OVCAR3 (cell line): ENCODE measurements around a stretch of chr22.

DNA sequence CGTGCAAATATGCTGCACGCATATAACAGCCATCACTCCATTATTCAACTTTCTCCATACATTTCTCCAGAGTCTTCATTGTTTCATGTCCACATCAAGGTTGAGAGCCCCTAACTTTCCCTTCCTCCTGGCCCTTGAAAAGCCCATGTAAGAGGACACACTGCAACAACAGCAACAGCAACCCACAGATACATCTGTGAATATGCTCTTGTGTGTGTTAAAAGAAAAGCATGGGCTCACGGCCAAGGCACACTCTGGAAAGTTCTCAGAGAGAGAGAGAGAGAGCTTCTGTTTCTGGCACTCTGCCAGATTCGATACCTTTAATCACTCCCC is 34.0 kb upstream of the MPPED1 start:
- RRBS, result no CpG with 5 or more reads among the region's 4 CpGs

DNA sequence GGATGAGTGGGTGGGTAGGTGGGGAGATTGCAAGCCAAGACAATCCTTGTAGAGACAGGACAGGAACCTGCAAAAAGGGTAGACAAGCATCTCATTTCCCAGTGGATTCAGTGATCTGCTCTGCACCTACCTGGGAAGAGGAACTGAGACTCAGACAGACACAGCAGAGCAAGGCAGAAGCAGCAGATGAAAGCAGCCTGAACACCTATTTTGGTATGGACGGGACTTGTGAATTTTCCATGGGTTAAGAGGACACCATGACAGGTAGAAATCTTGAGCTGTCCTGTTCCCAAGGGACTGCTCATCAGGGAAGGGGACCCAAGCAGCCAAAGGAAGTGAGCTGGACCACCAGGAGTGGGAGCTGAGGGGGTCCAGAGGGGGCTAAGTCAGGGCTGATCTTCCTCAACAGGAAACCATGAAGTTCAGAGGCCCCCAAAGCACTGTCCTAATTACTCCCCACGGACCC is 67.8 kb downstream of the EFCAB6 start:
- RRBS, result no CpG with 5 or more reads among the region's 2 CpGs

DNA sequence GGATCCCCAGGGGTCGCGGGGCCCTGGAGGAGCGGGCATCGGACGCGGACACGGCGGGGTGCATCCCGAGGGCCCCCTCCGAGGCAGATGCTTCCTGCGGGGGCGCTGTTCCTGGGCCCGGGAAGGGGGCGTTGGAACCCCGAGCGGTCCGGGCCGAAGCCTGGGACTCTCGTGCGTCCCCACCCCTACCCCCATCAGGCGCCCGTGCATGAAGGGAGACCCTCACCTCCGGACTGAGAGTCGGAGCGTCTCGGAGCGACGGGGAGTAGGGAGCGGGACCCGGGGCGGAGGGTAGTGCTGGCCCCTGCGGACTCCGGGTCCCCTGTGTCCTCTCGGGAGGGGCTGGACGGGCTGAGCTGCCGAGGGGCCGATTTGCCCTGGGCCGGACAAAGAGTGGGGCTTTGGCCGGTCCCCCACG is 568 bp downstream of the PNPLA3 start:
- RRBS, result 8% methylated on average over 22 of the region's 40 CpGs

- RRBS, result no CpG with 5 or more reads among the region's 16 CpGs
Measured at GRCh38 chr22:44068849-44069358, 44.8 kb downstream of the PARVB start.

- RRBS, result no CpG with 5 or more reads among the region's 19 CpGs
Measured at GRCh38 chr22:44086039-44086818, 62.1 kb downstream of the PARVB start.

DNA sequence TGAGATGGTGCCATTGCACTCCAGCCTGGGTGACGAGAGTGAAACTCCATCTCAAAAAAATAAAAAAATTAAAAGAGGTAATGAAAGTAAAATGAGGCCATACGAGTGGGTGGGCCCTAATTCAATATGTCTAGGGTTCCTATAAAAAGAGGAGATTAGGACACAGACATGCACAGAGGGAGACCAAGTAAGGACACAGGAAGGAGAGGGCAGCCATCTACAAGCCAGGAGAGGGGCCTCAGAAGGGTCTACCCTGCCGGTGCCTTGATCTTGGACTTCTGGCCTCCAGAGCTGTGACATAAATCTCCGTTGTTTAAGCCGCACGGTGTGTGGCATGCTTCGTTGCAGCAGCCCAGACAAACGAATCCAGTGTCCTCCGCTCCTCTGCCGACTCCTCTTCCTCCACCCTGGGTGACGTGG is 51.7 kb upstream of the PARVG start:
- RRBS, result no CpG with 5 or more reads among the region's 11 CpGs

DNA sequence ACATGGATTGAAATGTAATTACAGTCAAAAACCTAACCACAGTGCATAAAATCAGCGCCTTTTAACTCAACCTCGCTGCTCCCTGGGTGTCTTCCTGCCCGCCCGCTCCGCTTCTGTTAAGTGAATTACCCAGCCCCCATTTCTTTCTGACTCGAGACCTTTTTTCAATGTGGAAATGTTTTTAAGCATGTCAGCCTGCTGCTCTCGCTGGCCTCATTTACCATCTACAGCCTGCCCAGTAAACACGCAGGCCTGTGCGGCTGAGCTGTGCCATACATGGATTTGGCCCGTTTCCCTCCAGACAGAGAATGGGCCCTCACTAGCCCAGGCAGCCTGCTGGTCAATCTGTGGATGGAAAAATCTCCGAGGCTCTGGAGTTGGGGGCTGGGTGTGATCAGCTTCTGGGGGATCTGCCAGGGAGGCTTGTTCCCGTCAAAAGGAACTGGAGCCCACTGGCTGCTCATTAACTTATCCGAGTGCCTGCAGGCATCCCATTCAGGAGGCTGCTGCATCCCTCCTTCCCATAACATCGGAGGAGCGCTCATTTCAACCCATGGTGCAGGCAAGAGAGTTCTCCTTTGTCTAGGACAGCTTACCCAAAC is 32.6 kb upstream of the PARVG start:
- RRBS, result no CpG with 5 or more reads among the region's 15 CpGs

GRCh38 chr22:44168667-44169113 is 12.0 kb upstream of the PARVG start:
- RRBS, result no CpG with 5 or more reads among the region's 15 CpGs

DNA sequence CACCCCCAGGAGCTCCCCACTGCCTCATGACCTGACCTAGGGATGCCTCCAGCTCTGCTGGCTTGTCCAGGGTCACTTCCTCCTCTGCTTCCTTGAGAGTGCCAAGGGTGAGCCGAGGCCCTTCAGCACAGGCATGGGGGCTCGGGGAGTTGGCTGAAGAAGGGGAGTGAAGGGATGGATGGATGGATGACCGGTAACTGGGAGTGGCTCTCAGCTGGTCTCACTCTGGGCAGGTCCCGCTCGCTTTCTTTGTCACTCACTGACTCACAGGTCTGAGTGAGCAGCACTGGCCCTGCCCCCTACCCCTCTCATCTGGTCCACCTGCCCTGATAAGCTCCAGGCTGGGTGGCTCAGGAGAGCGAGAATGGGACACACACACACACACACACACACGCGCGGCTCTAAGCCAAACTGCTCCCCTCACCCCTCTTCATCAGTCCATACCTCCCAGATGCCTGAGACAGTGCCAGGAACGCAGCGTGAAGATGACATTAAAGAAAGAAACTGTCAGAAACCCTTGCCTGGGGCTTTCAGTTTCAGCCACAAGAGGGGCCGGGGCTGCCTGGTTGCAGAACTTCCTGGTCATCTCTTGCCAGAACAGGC is 16.4 kb upstream of the SHISAL1 start:
- RRBS, result no CpG with 5 or more reads among the region's 12 CpGs

DNA sequence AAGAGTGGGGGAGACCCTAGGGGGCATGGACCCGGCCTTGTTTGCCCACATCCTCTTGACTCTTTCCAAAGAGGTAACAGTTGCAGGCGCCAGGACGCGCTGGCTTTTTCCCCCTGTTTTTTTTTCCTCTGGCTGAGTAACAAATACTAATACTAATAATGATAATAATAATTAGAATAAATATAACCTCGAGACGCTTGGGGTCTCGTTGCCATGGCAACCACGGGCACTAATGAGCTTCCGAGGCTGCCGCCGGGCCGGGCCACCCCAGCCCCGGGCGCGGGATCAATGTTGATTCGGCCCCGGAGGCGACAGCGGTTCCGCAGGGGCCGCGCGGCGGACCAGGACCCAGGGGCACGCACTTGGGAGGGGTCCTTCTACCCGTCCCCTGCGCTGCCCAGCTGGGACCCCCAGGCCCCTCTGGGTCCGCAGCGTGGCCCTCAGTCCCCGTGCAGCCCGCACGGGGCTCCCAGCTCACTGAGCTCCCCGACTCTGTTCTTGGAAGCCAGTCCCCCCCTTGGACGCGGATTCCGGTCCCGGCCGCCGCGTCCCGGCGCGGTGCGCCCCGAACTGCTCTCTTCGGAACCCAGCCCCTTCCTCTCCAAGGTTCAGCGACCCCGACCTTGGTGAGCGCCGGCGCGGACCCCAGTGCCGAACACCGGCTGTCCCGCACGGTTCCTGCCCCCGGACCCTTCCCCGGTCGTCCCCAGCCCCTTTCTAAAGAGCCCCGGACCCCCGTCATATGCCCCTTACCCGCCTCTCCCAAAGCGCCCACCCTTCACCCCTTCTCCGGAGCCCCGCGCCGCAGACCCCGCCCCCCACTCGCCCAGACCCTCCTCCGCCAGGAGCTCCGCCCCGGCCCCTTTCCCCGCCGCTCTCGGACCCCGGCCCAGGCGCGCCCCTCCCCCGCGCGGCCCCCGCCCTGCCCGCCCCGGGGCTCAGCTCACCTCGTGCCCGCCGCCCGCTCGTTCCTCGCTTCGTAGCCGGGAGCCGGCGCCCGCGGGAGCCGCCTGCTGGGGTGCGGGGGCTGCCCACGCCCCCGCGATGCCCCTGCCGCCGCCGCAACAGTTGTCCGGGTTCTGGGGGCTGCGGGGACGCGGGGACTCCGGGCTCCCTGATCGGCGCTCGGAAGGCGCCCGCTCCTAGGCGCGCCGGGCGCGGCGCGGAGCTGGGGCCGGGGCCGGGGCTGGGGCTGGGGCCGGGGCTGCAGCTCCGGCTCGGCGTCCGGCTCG is 18.2 kb upstream of the SHISAL1 start:
- RRBS, result 8% methylated on average over 60 of the region's 129 CpGs

DNA sequence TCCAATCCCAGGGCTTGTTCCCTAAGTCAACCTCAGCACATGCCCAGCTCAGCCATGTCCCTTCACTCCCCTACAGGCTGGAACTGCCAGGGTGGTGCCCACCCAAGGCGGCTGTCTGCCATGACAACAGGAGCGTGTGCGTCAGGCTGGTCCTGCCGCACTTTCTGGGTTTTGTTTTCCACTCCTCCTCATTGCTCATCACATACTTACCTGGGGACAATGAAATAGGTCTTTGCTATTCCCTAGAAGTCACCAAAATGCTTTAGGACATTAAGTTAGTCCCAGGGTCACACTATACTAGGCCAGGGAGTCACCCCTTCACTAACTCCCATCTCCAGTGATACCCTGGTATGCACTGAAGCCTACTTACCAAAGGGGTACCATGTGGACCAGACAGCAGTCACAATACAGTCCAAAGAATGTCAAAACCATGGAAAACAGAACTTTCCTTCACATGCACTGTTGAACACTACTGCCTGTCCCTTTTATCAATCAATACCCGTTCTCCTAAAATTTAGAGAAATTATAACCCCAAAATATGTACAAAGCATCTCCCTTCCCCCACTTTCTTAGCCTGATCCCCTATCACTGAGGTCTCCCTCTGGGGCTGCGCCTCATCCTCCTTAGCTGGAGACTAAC is 4.2 kb downstream of the RTL6 start:
- RRBS, result no CpG with 5 or more reads among the region's 6 CpGs

GRCh38 chr22:44524167-44524422 is 26.1 kb upstream of the RTL6 start:
- RRBS, result no CpG with 5 or more reads among the region's 3 CpGs

DNA sequence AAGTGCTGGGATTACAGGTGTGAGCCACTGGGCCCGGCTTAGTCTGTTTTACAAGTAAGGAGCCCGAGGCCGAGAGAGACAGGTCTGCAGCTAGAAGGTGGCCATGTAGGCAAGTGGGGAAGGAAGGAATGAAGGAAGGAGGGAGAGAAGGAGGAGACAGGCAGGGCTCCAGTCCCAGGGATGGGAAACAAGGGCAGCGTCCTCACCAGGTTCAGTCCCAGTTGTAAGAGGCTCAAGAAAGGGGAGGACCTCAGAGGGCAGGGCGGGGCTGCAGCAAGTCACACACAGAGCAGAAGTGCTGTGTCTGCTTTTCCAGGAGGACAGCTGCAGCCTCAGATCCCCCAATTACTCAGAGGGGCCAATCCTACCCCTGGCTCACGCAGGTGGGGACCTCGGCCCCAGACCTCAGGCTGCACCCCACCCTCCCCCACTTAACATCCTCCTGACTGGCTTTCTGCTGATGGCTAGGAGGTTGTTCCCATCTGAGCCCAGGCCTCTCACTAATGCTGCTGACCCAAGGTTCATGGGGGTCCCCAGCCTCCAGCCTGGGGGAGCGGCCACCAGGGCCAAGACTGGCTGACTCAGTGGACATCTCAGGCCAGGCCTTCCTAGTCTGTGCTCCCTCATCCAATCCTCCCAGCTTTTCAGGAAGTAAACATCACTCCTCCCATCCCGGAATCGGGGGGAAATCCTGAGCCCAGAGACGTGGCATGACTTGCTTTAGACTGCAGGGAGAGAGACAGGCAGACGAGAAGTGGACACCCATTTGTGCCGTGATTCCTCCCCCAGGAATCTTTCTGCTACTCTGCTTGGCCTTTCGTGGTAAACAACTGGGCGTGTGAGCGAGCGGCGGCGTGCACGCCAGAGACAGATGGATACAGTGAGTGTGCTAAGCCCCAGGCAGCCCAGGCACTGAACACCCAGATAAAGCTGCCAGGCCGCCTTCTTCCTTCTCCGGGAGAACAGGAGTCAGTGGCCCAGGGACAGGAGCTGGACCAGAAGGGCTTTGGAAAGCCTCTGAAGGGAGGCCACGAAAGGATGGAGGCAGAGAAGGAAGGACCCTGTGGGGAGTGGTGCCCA is 53.4 kb upstream of the PRR5 start:
- RRBS, result no CpG with 5 or more reads among the region's 23 CpGs

- RRBS, result under 1% methylated on average over 5 of the region's 26 CpGs
Measured at GRCh38 chr22:44684410-44685273, 17.4 kb upstream of the PRR5 start.

- RRBS, result 88% methylated on average over 5 of the region's 11 CpGs
Measured at GRCh38 chr22:44698549-44698892, 3.5 kb upstream of the PRR5 start.

DNA sequence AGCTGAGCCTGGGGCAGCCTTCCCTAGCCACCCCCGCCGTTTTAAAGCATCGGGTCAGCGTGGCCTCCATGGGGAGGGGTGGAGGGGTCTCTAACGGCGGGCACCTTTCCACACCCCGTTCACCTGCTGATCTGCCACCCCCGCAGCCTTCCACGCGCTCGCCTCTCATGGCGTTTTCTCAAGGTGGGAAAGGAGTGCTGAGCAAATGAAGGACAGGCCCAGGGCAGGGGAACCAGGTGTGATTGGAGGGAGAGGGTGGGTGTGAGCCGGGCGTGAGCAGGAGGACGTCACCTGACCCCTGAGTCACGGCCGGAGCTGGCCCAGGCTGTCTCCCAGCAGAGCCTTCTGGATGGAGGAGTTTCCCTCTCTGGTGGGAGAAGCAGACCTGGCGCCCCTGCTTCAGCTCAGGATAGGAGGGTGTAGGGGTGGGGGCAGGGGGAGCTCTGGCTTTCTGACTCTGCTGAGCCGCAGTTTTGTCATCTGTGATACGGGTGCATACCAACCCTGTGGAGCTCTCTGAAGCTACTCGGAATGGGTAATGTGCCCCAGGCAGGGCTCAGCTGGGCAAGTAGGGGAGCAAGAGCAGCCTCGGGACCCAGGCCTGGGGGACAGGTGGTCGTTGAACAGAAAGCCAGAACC is 14.0 kb upstream of the ARHGAP8 start:
- RRBS, result no CpG with 5 or more reads among the region's 23 CpGs

GRCh38 chr22:45007618-45008189 is 2.1 kb downstream of the PHF21B start:
- RRBS, result 4% methylated on average over 15 of the region's 55 CpGs

- RRBS, result no CpG with 5 or more reads among the region's 17 CpGs
Measured at GRCh38 chr22:45210855-45211581, 29.7 kb downstream of the KIAA0930 start.

DNA sequence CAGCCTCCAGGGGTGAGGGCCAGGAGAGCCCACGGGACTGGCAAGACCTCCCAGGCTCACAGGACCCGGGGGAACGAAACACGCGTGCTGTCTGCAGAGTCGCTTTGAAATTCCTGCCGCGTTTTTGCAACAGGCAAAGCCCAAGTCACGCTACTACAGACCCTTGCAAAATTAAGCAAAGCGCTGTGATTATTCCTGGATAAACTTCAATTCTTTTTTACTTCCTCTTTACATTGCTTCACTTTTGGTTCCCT is 27.3 kb downstream of the KIAA0930 start:
- RRBS, result no CpG with 5 or more reads among the region's 10 CpGs

GRCh38 chr22:45216398-45216996 is 24.2 kb downstream of the KIAA0930 start:
- RRBS, result no CpG with 5 or more reads among the region's 18 CpGs